M059J (cell line): ENCODE results near the genes MAP9 and GUCY1B1.

GRCh38 chr4:152696550-152697509 lies 17.0 kb upstream of the TMEM154 start:
- RAMPAGE, long total RNA: no peak

- RAMPAGE, long total RNA: no peak
Observed at GRCh38 chr4:152935011-152935645, 995 bp upstream of the FHDC1 start.

DNA sequence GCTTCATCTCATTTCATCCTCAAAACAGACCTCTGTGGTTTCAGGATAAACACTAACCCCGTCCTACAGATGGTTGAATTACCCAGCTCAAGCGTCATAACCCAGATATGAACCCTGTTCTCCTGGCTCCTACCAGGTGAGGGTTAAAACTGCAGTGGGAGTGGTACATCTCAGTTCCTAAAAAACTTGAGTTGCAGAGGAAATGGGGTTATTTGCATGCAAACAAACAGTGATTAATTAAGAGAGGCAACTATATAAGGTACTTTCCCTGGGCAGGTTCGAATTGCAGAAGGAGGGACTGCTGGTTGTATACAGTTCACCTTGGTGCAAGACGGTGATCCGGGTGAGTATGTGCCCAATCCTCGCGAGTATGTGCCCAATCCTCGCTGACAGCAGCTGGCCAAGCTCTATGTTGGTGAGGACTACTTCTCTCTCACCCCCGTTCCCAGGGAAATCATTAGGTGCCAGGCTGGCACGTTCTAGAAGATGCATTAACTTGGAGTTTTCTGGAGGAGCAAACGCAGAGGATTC lies 72.6 kb downstream of the FHDC1 start:
- RAMPAGE, long total RNA: no peak

DNA sequence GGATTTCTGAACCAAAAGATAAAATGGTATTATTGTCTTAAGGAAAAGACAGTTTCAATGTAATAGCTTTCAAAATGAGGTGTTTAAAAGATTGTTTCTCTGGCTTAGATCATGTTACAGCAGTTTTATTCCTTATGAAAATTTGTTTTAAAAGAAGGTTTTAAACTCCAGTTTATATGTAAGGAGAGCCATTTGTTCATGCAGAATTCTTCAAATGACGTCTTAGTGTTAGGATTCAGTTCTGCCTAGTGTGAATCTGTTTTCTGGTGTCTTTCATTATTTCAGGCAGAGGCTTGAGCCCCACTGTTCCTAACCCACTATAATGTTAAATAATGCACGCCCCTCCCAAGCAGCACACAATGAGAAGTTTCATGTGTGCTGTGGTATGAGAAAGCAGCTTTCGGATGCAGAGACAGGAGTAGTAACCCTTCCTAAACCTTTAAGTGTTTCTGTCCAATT lies 54.4 kb downstream of the TRIM2 start:
- RAMPAGE, long total RNA: no peak

DNA sequence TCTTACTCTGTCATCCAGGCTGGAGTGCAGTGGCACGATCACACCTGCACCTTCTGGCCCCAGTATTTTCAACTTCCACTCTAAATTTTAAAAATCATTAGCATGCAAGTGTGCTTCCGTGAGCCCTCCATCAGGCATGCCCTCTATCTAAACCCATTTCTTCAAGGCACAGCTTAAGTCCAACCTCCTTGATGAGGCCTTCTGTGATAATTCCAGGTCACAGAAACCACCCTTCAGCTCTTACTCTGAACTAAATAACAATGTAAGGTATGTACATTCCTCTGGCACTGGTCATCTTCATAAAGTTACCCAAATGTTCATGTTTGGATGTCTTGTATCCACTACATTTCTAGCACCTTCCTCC lies 38.7 kb upstream of the TMEM131L start:
- RAMPAGE, long total RNA: no peak

DNA sequence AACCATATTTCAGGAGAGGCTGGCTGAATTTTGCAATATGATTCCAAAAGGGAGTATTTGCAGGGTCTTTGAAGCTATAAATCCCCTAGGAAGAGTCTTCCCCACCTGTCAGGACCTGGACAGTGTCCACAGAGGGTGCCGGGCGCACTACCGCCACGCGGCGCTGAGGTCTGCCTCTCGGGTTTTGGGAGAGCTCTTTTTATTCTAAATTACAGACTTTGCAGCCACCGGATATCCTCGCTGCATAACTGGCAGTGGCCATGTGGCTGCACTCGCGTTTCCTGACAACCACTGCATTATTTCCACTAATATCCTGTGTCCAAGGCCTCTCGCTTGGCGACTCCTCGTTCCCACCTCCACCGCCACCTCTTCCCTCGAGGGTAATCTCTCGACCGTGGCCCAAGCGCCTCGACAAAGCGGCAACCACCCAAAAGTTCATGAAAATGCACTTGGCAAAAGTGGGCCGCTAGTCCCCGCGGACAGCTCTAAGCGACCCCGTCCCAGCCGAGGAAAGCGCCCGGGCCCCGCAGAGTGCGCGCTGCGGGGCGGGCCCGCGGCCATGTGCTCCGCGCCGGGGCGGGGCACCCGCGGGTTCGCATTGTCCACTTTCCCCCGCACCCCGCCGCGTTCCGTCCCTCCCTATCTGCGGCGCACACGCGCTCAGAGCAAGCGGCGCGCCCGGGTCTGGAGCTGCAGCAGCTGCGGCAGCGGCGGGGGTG lies 457 bp upstream of the TMEM131L start:
- RAMPAGE, long total RNA: no peak

GRCh38 chr4:153483222-153483690 lies 17.1 kb downstream of the TMEM131L start:
- RAMPAGE, long total RNA: no peak

- RAMPAGE, long total RNA: no peak
Observed at GRCh38 chr4:153570134-153570605, 104.0 kb downstream of the TMEM131L start.

DNA sequence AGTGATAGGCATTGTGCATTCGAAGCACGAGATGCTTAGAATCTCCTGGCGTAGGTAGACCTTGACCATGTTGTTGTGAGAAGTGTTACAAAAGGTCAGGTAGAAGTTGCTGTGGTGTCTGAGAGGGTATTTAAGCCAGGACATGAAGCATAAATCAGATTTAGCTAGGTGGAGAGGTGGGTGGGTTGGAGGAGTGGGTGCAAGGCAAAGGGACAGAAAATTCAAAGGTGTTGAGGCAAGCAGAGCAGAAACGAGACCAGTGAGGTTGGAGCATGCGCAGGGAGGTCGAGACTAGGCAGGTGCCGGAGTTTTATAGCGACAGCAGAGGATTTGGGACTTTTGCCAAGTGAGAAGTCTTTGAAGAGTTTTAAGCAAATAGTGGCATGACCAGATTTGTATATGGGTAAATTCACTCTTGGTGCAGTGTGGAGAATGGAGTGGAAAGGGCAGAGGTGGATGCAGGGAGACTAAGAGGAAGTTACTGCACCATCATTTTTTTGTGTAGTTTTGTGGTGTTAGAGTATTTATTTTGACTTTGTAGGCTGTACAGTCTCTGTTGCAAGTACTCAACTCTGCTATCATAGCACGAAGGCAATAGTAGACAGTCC lies 107.0 kb upstream of the TLR2 start:
- RAMPAGE, long total RNA: no peak

DNA sequence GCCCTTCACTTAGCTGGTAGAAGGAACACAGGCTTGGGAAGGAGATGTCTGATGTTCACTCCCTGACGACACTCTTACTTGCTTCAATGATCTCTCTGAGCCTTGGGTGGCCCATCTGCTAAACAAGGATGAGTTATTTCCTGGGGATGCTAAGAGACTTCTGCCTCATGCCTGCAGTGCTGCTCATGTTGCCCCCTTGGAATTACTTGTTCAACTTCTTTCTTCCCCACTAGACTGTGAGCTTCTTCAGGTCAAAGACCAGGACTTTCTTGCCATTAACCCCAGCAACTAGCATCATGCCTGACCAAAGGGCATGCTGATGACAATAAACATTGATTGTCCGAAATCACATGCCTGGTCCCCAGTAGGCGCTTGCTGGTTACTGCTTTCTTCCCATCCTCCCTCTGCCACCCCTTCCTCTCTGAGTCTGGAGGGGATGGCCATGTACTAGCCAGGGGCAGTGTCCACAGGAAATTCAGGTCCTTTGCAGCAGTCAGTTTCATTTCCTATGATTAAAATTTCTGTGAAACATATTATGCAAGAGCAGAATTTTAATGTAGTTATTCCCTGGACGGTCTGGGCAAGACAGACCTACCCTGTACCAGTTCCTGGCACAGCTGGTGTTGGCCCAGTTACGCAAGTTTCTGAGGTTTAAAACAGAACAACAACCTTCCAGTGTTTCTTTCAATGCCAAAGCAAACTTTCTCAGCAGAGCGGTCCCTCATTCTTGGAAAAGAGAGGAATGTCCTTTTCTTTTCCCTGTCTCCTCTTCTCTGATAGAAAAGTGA lies 28.3 kb upstream of the TLR2 start:
- RAMPAGE, long total RNA: no peak

DNA sequence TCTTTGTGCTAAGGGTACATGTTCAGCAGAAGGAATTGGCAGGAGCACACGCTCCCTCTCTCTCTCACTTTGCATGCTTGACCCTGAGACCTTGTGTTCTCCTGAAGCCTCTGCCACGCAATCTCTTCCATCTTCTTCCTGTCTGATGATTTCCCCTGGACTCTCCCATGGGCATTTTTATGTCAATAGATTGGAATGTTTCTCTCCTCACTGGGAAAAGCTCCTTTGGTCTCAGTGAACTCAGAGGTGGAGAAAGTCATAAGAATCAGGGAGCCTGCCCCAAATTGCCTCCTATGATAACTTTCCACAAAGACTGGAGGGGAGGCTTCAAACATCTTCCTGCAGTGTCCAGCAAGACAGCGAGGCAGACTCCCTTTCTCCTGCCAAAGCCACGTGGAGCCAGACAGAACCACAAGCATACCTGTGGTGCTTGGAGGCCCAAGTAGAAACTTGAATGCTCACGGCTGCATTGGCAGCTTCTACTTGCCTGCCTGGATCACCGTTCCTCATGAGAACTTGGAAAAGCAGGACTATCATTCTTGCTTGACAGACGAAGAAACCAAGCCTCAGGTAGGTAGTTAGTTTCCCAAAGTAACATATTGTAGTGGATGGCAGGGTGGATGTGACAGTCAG lies 216.1 kb upstream of the SFRP2 start:
- RAMPAGE, long total RNA: no peak

DNA sequence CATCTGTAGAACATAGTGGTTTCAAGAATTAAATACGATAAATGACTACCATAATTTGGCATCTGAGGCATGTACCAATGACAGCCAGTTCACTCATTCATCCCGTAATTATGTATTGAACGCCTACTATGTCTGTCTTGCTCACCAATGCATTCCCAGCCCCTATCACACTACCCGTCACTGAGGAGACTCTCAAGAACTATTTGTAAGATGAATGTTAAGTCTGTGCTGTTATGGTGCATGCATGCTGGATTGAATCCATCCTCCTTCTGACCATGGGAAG lies 1.9 kb upstream of the FGB start:
- RAMPAGE, long total RNA: no peak

DNA sequence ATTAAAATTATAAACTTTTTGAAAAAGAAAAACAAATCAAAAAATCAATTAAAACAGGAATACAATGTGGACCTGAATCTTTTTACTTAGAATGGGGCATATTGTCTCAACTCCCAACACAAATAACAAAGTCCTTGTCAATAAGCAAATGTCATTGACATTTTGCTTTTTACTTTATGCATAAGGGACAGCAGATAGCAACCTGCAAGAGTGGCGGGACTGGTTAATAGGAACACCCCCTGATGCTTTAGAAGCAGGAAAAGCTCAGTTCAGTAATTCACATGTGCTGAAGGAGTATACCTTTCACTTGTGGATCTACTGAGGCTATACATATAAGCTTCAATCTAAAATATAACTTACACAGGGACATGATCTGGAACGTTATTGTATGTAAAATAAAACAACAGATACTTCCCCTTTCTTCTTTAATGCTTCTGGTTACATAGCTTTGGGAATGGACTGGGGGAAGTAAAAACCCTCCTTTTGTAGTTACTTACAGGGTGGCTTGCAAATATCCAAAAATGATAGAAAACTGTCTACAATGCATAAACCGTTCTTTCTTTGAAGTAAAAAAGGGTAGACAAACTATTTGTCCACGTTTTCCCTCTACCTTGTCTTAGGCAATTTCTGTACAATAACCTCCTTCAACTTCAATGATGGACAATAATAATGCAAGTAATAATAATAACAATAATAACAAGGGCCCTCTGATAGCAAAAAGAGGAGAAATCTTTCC lies 1.9 kb downstream of the FGG start:
- RAMPAGE, long total RNA: no peak

DNA sequence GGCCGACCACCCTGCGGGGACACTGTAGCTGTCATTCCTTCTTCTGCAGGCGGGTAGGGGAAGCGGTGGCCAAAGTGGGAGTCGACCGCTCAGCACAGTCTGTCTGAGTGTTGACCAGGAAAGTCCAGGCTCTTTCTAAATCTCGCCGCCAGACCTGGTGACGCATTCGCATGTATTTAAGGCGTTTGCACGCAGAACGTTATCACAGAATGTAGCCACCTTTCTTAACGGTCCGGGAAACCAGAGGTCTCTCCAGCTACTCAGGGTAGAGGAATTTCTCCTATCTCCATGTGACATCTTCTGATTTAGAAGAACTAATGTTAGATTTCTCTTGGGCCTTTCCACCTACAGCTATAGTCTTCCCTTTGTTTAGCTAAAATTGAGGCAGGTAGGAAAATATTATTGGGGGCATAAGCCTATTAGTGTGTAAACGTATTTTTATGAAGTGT lies 3.1 kb upstream of the LRAT start:
- RAMPAGE, long total RNA: no peak

GRCh38 chr4:155368613-155368897 lies 8.2 kb downstream of the MAP9 start:
- RAMPAGE, long total RNA: no peak

DNA sequence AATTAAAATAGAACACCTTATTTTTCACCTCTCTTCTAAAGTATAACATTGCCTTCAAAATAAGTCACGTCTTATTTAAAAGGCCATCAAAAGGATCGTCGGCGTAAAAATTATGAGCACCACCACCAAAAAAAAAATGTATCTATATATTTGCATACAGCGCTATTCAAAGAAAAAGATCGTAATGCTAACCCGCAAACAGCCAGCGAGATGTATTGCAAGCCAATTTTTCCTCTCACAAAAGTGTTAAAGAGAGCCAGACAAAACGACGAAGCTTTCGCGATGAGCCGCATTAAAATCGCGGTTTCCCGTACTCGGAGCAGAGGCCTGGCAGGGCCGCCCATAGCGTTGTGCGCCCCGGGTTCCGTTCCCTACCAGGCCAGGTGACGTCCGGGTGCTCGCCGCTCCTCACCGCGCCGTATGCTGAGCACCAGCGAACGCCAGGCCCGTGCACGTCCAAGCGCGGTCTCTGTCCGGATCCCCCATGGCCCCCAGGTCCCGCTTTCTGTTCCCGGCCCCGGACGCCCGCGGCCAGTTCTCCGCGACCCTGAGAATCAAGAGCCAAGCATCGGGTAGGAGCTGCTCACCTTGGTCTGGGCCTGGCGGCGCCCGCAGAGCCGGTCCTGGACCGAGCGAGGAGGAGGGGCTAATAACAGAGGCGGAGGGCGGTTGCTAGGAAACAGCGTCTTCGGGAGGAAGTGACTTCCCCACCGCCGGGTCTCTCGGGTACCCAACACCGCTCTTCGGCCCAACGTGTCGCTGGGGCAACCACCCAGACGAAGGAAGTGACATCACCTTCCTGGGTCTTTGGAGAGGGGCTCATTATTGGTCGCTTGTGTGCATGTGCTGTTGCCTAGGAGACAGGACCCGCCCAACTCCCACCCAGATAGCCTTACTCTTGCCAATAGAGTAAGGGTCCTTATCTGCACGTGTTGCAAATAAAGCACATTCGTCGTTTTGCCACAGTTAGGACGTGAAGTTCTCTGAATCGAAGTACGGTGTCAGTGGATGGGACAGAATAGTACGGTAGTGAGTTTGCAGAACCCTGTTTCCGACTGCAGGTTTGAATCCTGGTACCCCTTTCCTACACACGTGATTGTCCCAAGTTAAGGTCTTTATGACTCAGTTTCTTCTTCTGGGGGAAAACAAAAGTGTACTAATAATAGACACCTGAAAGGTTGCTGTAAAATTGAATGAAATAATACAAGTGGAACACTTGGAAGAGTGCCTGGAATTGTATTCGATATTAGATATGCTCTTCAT lies at the start of gene MAP9:
TSS of gene MAP9 (minus strand) at position 782 of the 1,263 bp plus-strand sequence.
- RAMPAGE, long total RNA: no peak

GRCh38 chr4:155667504-155668617 lies 1.2 kb downstream of the GUCY1A1 start:
- RAMPAGE, long total RNA: no peak

GRCh38 chr4:155758642-155759615 lies at the start of gene GUCY1B1:
TSS of gene GUCY1B1 (plus strand) at chr4:155759021.
- RAMPAGE, long total RNA: no peak

DNA sequence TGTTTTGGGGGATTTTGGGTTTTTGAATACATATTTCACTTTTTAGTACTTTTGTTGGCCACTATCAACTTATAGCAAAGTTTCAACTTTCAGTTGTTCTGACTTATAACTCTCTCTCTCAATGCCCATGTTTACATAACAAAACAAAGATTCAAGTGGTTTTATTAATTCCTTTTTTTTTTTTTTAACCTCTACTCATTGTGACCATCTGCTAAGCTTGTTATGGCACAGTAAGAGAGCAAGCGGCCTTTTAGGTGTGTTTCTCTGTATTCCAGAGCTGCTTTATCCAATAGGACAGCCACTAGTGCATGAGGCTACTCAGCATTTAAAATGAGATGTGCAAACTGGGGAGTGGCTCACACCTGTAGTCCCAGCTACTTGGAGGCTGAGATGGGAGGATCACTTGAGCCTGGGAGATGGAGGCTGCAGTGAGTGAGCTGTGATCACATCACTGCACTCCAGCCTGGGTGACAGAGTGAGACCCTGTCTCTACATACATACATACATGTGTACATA lies 20.0 kb downstream of the GUCY1B1 start:
- RAMPAGE, long total RNA: no peak

DNA sequence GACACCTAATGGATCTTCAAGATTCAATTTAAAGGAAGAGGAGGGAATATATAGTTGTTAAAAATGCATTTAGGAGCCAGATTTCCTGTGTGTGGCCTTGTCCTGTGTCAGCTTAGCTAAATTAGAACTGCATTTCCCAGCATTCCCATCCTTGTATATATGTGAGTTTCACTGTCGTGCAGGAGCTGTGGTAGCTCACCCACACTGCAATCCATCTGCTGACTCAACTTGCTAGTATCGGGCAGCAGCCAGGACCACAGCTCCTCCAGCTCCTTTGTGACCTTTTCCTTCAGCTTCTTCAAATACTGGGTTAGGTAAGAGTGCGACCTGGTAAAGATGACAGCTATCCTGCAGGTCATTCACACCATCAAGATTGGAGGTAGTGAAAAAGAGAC lies 11.5 kb downstream of the ASIC5 start:
- RAMPAGE, long total RNA: no peak